Jurkat, Clone E6-1 (cell line): ENCODE results near the gene ZBTB7C.

- RRBS = no CpG with 5 or more reads among the region's 8 CpGs
Observed at GRCh38 chr18:47896688-47897085, 33.8 kb downstream of the SMAD2 start.

- RRBS = 1% methylated on average over 61 of the region's 108 CpGs
Observed at GRCh38 chr18:47930930-47931773, 693 bp upstream of the SMAD2 start.

- RRBS = no CpG with 5 or more reads among the region's 6 CpGs
Observed at GRCh38 chr18:48023230-48023547, 92.7 kb upstream of the SMAD2 start.

- RRBS = no CpG with 5 or more reads among the region's 13 CpGs
Observed at GRCh38 chr18:48036309-48036845, 105.9 kb upstream of the SMAD2 start.

GRCh38 chr18:48072720-48073763 lies 142.6 kb upstream of the SMAD2 start:
- RRBS = no CpG with 5 or more reads among the region's 25 CpGs

GRCh38 chr18:48084003-48084364 lies 153.5 kb upstream of the SMAD2 start:
- RRBS = no CpG with 5 or more reads among the region's 8 CpGs

DNA sequence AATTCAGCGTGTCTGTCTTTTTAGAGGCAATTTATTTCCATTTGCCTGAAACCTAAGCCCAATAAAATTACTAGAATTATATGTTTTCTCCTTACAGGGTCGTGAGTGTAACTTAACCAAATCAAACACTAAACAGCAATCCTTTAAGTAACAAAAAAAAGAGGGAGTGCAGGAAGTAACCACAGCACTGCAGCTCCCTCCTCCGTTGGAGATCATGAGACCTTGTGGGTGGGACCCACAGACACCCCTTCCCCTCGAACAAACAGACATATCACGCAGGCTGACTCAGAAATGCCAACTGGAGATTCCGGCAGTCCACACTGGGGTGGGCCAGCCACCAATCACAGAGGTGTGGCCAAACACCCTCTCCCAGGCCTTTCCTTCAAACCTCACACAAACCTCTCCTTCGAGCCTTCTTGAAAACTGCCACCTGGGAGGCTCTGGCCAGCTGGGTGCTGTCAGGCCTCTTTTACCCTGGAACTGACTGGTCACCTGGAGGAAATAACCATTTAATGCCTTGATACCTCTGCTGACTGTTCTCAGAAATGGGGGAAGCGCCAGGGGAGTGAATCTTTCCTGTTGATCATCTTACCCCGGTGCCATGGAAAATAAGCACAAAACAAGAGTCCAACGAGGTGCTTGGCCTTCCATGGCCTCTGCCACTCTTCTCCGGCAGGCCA lies 207.2 kb upstream of the SMAD2 start:
- RRBS = 89% methylated on average over 2 of the region's 11 CpGs

DNA sequence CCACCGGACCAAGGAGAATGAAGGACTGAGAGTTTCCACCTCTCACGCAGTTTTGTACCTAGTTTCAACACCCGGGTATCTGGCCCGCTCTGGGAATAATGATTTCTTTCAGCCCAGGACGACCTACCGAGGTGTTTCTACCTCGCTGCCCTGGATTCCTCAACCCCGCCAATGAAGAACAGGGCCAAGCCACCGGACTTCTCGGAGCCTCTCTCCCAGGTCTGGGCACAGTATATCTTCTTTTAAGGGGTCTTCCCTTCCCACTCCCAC lies 1.5 kb downstream of the ZBTB7C start:
- RRBS = 40% methylated on average over 1 of the region's 10 CpGs

- RRBS = 4% methylated on average over 63 of the region's 152 CpGs
Observed at GRCh38 chr18:48409048-48410109, at the start of gene ZBTB7C. Gene ZBTB7C (minus strand): TSS chr18:48409383.

DNA sequence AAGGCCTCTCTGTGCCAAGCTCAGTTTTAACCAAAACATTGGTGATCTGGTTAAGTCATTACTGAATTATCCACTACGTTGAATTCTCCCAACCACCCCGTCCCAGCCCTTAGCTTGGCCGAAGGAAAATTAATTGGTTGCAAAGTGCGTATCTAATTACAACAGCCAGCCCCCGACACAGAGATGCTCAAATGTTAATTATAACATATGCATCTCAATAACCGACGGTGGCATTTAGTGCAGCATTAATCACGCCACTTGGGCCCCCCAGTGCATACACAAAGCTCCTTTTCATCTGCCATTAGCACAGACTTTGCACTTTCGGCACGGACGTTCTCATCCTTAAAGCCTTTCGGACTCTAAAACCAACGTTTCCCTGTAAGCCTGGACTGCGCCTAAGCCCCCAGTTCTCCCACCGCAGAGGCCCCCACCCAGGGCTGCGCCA lies 440 bp upstream of the CTIF start:
- RRBS = no CpG with 5 or more reads among the region's 16 CpGs

- RRBS = no CpG with 5 or more reads among the region's 10 CpGs
Observed at GRCh38 chr18:48573493-48574066, 34.7 kb downstream of the CTIF start.

GRCh38 chr18:48615880-48616506 lies 77.2 kb downstream of the CTIF start:
- RRBS = 100% methylated on average over 1 of the region's 20 CpGs

DNA sequence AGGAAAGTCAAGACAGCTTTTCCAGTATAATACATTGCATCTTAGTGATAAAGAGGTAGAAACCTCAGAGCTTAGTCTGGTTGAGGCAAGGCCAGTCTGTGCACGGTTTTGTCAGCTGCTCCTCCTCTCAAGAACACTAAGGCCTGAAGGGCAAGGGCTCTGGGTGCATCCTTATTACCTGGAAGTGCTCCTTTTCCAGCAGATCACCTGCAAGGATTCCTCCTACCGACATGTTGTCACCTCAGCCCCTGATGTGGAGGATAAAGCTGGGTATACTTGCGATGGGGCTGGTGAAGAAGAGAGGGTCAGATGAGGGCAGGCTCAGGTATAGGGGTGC lies 149.2 kb downstream of the CTIF start:
- RRBS = no CpG with 5 or more reads among the region's 3 CpGs

GRCh38 chr18:48724453-48724785 lies 185.6 kb downstream of the CTIF start:
- RRBS = no CpG with 5 or more reads among the region's 3 CpGs

- RRBS = no CpG with 5 or more reads among the region's 8 CpGs
Observed at GRCh38 chr18:48734897-48735592, 196.2 kb downstream of the CTIF start.

DNA sequence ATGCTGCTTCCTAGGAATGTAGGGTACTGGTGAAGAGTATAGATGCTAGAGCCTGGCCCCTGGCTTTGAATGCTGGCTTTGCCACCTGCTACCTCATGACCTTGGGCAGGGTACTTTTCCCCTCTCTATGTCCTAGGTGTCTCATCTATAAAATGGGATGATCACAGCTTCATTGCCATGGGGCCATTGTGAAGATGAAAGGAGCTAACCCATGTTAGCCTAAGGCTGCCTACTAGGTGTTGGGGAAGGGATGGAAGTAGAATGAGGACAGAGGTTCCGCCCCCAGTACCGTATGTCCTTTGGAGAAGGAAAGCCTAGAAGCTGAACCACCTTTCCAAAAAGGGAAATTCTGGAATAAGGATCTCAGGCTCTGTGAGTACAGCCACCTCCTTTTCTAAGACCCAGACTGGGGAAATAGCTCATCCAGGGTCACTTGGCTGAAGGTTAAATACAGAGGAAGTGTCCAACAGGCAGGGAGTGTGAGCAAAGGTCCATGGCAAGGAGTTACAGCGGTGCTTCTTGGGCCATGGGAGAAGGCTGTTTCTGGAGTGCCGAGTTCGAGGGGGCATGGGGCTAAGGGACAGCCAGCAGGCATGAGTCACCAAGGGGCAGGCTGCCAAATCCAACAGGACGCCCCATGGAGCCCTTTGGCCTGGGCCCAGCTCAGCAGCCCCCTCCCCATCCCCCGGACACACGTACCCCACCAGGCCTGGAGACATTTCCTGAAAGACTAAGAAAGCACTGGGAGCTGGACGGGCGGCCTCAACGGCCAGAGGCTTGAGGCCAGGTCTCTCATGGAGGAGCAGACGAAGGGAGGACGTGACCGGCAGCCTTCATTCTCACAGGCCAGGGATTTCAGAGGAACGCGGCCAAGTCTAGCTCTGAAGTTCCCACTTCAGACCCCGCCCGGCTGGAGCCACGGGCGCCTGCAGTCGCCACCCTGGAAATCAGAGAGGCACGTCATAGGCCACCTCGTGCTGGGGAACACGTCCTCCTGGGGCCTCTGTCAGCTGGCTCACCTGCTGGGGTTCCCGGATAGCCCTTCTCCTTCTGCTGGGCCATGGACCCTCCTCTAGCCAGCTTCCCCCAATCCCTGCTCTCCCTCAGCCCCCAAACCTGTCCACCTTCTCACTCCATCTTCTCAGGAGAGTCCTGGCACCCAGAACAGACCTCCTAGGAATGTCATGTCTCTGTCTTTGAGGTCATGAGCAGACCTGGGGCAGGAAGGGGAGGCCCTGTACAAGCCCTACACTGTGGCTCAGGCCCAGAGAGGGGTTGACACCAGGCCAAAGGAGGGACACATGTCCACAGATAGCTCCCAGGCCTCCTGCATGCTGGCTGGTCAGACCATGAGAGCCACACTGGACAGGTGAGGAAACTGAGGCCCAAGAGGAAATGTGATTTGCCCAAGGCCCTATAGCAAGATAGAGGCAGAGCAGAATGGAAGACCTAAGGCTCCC lies 160.4 kb downstream of the SMAD7 start:
- RRBS = no CpG with 5 or more reads among the region's 25 CpGs

DNA sequence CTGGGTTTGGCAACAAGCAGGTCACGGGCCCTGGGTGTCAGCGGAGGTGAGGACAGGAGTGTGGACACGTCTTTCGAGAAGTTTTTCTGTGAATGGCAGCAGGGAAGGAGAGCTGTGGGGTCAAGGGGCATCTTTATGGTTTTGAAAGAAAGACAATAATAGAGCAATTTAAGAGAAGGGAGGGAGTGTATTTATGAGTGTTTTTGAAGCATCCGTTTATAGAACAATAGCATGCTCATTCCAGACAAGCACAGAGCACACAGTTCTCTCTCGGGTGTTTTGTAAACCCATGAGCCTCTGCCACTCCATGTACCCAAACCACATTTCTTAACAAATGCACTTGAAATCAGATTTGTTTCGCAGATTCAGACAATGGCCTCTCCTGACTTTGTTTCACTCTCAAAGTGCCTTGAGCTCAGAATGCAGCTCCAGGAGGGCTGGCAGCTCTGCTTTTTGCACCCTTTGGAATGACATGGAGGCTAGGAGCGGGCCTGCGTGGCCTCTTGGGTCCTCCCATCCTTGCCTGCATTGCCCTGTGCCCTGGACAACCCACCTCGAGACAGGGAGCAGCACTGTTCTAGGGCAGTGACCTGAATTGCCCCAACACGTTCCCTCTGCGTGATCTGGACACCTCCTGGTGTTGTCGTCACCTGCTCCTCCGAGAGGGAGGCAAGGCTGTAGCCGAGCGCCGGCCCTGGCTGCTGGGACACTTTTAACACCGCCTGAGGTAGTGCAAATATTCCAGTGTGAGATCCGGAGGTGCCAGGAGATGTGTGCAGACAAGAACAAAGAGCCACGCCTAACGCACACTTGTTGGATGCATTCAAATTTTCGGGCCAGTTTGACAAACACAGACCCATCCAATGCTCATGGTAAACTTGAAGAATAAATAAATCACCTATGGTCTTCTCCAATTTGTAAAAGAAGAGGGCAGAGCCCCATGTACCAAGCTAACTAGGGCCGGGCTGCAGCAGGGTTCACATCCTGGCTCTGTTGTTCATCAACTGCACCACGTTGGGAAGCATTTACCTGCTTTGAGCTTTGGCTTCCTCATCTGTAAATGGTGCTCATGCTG lies 131.6 kb downstream of the SMAD7 start:
- RRBS = no CpG with 5 or more reads among the region's 24 CpGs

GRCh38 chr18:48837170-48837539 lies 113.6 kb downstream of the SMAD7 start:
- RRBS = no CpG with 5 or more reads among the region's 5 CpGs

- RRBS = no CpG with 5 or more reads among the region's 6 CpGs
Observed at GRCh38 chr18:48873213-48873677, 77.5 kb downstream of the SMAD7 start.

DNA sequence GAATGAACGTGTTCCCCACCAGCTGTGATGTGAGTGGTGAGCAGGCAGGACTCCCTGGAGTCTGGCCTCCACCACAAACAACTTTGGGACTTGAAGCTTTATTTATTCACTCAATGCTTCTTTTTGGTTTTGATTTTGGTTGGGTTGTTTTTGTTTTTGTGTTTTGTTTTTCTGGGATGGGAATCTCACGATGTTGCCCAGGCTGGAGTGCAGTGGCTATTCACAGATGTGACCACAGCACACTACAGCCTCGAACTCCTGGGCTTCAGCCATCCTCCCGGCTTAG lies 71.0 kb downstream of the SMAD7 start:
- RRBS = no CpG with 5 or more reads among the region's 4 CpGs